GM12891 (cell line): Measurements from ENCODE around the genes CD22 and IGFLR1.

DNA sequence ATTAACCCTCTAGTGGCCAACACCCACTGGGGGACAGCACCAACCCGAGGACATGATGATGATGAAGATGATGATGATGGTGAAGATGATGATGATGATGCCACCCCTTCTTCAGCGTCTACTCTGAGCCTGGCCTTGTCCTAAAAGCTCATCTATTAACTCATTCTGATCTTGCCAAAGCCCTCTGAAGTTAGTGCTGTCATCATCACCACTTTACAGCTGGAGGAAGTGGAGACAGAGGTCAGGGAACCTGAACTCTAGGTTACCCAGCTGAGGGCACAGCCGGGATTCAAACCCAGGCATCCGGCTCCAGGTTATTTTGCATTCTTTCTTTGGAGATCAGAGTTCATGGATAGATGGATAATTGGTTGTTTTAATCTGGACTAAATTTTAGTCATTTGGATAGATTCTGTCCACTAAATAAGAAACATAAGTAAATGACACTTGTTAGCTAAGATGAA is 799 bp upstream of the LGI4 start:
- RRBS, result no CpG with 5 or more reads among the region's 4 CpGs

DNA sequence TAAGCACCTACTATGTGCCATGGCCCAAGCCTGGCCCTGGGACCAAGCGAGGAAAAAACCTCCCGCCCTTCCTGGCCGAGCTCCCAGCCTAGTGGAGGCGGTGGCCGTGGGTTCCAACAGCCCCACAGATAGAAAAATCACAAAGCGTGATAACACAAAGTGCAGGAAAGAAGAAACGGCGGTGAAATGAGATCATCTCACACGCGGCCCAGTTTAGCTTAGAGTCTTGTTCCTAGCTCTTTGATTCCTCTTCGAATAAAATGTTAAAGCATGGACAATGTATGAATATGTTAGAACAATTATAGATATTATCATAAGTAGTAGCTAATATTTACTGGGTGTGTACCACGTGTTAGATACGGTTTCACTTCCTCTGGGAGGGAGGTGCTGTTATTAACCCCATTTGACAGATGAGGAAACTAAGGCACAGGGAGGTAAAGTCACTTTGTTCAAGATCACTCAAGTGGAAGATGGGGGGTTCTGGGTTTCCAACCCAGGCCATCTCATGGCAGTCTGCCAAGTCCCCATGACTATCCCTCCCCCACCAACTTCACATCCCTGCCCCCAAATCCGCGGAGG is 1.3 kb upstream of the FXYD7 start:
- RRBS, result no CpG with 5 or more reads among the region's 15 CpGs

DNA sequence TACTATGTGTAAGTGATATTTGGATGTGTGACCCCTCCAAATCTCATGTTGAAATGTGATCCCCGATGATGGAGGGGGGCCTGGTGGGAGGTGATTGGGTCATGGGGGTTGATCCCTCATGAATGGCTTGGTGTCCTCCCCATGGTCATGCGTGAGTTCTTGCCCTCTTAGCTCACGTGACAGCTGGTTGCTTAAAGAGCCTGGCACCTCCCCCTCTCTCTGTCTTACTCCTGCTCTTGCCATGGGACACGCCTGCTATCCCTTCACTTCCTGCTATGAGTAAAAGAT is 21.2 kb downstream of the FXYD5 start:
- RRBS, result no CpG with 5 or more reads among the region's 4 CpGs

DNA sequence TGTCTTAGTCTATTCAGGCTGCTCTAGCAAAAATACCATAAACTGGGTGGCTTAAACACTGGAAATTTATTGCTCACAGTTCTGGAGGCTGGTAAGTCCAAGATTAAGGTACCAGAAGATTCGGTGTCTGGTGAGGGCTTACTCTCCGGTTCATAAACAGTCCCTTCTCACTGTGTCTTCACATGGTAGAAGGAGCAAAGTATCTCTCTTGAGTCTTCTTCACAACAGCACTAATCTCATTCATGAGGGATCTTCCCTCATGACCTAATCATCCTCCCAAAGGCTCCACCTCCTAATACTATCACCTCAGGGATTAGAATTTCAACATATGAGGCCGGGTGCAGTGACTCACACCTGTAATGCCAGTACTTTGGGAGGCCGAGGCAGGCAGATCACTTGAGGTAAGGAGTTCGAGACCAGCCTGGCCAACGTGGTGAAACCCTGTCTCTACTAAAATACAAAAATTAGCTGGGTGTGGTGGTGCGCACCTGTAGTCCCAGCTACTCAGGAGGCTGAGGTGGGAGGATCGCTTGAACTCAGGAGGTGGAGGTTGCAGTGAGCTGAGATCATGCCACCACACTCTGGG is 31.7 kb downstream of the FAM187B start:
- RRBS, result no CpG with 5 or more reads among the region's 8 CpGs

DNA sequence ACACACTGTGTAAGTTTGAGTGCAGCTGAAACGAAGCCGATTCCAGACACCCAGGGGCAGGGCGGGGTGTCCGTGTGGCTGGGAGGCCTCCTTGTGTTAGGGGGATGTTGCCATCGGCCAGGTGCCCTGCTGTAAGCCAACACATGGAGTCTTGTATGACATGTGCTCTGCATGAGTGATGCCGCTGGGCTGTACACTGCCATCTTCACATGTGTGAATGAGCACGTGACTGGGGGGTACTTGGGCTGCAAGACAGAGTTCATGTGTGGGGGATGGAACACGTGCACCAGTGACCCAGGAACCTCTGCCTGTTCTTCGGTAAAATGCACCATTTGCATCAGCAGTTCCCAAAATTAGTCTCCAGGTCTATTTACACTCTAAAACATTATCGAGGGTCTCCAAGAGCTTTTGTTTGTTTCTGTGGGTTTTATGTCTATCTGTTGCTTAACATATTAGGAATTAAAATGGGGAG is 8.9 kb upstream of the USF2 start:
- RRBS, result no CpG with 5 or more reads among the region's 10 CpGs

DNA sequence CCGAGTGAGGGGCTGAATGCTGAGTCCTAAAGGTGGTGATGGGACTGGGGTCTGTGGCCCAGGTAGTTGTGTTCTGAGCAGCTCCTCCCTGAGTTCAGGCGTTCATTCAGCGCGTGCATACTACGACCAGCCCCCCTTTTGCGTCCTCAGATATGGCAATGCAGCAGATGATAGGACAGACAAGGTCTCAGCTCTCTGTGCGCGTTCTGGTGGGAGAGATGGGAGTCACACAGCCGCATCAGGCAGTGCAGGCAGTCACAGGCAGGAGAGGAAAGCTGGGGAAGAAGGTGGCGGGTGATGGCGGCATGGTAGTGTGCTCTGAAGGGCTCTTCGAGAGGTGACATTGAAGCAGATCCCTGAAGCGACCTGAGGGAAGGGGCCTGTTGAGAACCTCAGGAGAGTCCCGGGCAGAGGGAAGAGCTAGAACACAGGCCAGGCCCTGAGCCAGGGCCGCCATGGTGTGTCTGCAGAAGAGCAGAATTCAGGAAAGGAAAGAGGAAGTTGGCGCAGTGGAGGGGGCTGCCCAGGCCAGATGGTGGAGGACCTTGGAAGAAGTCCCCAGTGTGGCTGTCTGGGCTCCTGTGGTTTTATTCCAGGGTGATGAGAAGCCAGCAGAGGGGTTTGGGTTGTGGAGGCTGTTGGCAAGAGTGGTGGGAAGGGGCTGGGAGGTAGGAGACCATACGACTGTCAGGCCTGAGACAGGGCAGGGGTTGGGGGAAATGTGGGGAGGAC is 3.4 kb downstream of the USF2 start:
- RRBS, result no CpG with 5 or more reads among the region's 17 CpGs

GRCh38 chr19:35281018-35281218 is 1.4 kb upstream of the HAMP start:
- RRBS, result no CpG with 5 or more reads among the region's 3 CpGs

- RRBS, result no CpG with 5 or more reads among the region's 11 CpGs
Measured at GRCh38 chr19:35284688-35285275, 2.5 kb downstream of the HAMP start.

GRCh38 chr19:35309494-35310392 is 17.8 kb downstream of the MAG start:
- RRBS, result 67% methylated on average over 1 of the region's 50 CpGs

DNA sequence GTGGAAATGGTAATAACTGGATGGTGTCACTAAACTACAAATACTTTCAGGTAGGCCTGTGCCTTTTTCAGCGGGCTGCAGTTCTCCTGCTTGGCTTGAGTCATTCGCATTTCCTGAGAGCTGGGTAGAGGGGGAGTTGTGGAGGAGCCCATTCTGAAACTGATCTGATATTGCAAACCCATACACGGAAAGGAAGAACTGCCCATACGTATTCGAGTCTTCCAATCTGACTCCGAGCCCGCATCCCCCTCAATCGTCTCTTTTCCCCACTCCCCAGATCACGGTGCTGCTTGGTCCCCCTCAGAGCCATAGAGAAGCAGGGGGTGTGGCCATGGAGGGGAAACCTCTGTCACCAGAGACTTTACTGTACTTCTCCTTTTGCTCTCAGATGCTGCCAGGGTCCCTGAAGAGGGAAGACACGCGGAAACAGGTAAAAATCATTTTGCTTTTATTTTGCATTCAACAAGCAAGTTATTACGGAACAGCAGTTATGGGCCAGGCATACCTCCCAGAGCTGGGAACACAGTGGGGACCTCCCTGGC is at the start of gene CD22:
Gene CD22, plus strand, starts transcription at position 387 of the 542 bp plus-strand sequence.
- RRBS, result no CpG with 5 or more reads among the region's 12 CpGs

DNA sequence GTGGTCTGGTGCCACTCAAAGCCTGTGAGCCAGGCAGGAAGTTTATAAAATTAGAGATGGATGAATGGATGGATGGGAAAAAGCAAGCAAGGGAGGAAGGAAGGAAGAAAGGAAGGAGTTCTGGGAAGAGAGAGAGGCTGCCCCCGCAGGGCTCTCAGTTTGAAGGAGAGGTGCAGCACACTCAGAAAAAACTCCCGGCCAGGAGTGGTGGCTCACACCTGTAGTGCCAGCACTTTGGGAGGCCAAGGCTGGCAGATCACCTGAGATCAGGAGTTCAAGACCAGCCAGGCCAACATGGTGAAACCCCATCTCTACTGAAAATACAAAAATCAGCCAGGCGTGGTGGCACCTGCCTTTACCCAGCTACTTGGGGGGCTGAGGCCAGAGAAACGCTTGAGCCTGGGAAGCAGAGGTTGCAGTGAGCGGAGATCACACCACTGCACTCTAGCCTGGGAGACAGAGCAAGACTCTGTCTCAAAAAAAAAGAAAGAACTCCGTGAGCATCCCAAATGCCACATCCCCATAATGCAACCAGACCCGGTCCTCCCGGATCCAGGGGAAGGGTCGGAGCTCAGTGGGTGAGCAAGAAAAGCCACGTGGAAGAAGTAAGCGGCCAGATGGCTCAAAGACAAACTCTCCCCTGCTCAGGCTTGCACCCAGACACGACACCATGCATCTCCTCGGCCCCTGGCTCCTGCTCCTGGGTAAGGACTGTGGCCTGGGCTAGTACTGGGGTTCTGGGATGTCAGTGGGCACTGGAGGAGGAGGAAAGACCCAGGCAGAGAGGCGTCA is 2.6 kb downstream of the CD22 start:
- RRBS, result no CpG with 5 or more reads among the region's 14 CpGs

DNA sequence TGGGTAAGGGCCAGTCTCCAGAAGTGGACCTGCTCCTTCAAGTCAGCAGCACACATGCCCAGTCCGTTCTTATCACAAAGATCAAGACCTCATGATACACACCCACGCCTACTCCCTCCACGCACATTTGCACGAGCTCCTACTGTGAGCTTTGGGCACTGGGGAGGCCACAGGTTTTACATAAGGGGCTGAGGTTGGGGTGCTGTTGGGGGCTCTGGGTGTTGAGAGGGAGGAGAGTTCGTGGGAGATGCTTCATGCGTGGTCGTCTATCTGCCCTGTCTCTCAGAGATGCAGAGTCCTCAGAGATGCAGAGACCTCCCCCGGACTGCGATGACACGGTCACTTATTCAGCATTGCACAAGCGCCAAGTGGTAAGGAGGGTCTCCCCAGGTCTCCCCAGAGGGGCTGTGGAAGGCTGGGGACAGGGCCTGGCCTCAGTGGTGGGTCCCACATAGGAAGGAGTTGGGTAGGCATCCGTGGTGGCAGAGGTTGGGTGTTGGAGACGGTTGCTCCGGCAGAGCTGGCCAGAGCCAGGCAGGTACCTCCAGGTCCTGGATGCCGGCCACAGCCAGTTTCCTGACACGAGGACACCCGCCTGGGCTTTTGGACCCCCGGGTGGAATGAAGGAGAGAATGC is 1.7 kb upstream of the FFAR1 start:
- RRBS, result under 1% methylated on average over 4 of the region's 18 CpGs

- RRBS, result no CpG with 5 or more reads among the region's 8 CpGs
Measured at GRCh38 chr19:35609745-35610534, 2.6 kb upstream of the HAUS5 start.

- RRBS, result under 1% methylated on average over 15 of the region's 65 CpGs
Measured at GRCh38 chr19:35644038-35644950, 2.7 kb downstream of the ETV2 start.

DNA sequence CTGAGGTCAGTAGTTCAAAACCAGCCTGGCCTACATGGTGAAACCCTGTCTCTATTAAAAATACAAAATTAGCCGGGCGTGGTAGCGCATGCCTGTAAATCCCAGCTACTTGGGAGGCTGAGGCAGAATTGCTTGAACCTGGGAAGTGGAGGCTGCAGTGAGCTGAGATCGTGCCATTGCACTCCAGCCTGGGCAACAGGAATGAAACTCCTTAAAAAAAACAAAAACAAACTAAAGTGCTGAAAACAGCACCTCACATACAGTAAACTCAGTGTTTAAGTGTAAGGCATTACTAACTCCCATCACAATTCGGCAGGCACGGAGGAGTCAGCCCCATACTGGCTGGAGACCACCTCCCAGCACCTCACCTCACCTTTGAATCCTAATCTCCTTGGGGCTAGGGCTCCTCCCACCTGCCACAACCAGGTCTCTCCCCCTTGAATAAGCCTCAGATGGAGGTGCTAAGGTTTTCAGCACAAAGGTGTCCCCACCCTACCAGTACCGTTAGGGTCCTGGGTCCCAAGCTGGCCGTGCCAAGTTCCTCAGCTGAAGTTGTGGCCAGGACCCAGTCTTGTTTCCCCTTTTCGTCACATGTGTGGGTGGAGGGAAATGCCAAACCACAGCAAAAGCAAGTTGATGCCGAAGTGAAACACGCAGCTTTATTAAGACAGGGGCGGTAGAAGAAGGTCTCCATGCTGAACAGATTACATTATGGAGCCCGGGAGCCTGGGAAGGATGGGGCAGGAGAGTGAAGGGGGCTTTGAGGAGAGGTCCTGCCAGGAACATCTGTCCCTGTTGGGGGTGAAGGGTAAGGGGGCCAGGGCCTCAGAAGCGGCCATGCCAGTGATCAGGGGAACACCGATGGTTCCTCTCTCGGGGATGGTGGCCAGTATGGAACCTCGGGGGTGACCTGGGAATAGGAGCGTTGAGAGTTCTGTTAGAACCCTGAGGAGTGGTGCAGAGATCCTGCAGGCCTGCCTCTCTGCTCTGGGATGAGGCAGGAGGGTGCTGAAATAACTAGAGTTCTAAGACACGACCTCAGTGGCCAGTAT is at the start of gene IGFLR1:
Gene IGFLR1, minus strand, starts transcription at position 559 of the 1,052 bp plus-strand sequence.
- RRBS, result no CpG with 5 or more reads among the region's 19 CpGs

- RRBS, result 97% methylated on average over 18 of the region's 73 CpGs
Measured at GRCh38 chr19:35754925-35755929, 1.6 kb downstream of the HSPB6 start.

- RRBS, result no CpG with 5 or more reads among the region's 5 CpGs
Measured at GRCh38 chr19:35898218-35898582, 4.1 kb upstream of the HCST start.

DNA sequence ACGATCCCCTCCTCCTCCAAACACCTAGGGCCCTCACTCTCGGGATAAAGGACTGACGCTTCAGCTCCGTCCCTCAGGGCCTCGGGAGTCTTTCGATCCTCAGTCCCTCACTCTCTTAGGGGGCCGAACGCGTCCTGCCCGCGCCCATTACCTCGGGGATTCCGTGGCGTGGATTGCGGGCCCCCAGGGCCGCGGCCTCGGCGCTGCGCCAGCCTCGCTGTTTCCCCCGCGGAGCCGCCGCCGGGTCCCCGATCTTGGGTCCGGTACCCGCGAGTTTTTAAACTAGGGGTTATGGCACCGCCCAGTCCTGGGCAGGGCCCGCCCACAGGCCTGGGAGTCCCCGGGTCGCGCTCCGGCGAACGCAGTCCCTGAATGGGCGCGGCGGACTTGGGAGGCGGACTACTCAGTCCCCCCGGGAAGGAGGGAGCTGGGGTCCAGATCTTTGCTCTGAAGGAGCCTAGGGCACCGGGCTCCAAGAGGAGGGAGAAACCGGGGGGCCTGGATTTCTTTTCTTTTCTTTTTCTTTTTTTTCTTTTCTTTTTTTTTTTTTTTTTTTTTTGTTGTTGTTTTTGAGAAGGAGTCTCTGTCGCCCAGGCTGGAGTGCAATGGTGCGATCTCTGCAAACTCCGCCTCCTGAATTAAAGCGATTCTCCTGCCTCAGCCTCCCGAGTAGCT is 1.9 kb upstream of the HCST start:
- RRBS, result 2% methylated on average over 13 of the region's 50 CpGs

GRCh38 chr19:35909091-35909925 is 1.2 kb upstream of the TYROBP start:
- RRBS, result no CpG with 5 or more reads among the region's 13 CpGs

DNA sequence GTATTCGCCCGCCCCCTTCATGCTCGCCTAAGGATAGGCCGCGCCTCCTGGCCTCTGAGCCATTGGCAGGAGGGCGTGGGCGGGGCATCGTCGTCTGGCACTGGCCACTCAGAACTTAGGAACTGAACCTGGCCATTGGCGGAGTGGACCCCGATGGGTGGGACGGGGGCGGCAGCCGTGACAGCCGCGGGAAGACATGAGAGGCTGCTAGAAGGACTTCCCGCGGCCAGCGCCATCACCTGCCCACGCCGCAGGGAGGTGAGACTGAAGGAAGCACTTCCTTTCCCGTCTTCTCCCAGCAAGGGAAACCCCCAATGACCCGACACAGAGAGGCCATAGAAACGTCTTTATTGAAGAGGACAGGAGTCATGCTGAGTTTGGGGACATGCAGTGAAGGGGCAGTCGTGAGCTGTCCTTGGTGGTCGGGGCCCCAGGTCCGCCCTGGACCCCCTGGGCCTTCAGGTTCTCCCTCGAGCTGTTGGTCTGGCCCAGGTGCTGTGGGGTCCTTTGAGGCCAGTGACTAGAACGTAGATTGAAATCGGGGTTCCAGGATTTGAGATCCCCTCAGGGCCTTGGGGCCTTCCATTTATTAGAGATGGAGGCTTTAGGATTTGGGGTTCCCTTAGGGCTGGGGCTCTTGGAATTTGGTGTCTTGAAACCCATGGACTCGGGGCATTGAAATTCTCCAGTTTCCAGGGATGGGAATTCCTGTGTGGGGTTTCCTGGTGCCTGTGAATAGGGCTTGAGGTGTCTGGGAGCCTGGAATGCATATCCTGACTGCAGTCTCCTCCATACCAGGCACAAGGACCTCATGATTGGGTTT is 527 bp upstream of the ALKBH6 start:
- RRBS, result no CpG with 5 or more reads among the region's 31 CpGs